Right common carotid artery plus branches (tissue), 1 donor: ENCODE measurements around a stretch of chr12.

DNA sequence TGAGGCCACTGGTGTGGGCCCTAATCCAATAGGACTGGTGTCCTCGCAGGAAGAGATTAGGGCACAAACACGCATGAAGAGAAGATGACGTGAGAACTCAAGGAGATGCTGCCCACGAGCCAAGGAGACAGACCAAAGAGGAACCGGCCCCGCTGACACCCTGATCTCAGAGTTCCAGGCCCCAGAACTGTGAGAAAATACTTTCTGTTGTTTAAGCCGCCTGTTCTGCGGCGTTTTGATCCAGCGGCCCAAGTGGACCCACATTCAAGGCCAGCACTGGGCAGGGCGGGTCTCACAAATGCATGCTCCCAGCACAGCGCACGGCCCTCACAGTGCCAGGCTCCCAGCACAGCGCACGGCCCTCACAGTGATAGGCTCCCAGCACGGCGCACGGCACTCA, 6.8 kb upstream of the GOLGA3 start:
- PRO-cap: no peak

GRCh38 chr12:132955345-132955682, 792 bp downstream of the ZNF605 start:
- PRO-cap: no peak

GRCh38 chr12:133038522-133039261, 1.4 kb downstream of the ZNF84 start:
- PRO-cap: no peak

DNA sequence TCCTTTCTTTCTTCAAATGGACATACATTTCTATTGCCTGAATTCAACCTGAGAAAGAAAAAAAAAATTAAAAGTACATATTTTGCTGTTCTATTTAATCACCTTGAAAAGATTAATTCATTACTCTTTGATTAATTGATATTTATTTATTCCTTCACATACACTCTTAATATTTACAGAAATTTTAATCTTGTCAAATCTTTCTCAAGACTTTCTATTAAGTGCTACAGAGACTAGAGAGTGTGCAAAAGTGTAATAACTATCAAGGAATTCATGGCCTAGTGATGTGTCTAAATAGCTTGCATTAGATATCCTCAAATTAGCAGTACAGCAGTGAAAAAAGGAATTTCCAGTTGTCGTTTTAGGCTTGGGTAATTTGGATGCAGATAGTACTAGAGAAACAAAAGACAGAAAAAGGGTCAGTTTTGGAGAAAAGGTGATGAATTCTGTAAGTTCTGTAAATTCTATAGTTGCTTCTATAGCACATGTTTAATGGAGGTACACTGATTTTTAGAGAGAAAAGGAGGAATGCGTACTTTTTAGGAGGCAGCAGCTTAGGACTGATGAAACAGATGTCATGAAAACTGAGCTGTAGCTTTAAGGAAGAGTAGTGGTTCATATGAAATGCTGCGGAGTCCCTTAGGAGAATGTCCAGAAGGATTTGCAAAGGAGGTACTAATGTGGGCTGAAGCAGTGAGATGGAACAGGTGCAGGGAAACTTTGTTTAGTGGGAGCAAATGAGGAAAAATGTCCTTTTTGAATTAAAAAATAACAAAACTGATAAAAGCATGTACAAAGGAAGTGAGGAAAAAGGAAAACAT, 3.7 kb downstream of the ZNF140 start:
- PRO-cap: no peak

- PRO-cap: no peak
These were observed 11.3 kb downstream of the ZNF140 start for GRCh38 chr12:133092002-133092354.